CD14-positive monocyte (primary cell): ENCODE measurements around a stretch of chr21.

DNA sequence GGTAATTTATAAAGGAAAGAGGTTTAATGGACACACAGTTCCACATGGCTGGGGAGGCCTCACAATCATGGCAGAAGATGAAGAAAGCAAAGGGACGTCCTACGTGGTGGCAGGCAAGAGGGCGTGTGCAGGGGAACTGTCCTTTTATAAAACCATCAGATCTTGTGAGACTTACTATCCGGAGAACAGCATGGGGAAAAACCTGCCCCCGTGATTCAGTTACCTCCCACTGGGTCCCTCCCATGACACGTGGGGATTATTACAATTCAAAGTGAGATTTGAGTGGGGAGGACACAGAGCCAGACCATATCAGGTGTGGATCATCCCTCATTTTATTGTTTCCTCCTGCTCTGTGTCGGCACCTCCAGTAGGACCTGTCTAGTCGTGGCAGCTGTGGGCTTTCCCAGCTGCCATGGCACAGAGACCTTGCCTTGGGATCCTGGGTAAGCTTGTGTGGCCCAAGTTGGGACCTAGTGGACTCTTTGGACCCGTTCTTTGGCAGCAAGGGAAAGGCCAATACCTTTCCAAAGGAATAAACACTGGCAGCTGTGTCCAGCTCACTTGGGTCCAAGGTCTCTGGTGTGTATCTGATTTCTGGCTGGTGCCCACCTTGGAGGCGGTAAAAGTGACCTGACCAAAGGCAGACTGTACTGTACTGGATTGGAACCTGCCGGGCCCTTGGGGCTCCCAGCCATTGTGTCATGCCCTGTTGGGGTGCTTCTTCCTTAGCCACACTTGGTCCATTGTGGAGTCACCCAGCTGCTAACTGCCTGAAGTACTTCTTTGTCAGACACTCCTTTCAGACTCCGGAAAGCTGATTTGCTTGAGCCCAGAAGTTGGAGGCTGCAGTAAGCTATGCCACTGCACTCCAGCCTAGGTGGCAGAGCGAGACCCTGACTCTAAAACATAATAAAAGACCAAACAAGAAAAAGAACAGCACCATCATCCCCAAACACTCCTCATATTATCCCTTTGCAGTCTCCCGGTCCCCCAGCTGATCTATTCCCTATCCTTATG lies 21.8 kb downstream of the DIP2A start:
- CAGE, long polyA plus RNA = no peak

- CAGE, long polyA plus RNA = no peak
These were observed 54.3 kb downstream of the S100B start for GRCh38 chr21:46550429-46551113.